ENCODE measurements around a stretch of chr5.

DNA sequence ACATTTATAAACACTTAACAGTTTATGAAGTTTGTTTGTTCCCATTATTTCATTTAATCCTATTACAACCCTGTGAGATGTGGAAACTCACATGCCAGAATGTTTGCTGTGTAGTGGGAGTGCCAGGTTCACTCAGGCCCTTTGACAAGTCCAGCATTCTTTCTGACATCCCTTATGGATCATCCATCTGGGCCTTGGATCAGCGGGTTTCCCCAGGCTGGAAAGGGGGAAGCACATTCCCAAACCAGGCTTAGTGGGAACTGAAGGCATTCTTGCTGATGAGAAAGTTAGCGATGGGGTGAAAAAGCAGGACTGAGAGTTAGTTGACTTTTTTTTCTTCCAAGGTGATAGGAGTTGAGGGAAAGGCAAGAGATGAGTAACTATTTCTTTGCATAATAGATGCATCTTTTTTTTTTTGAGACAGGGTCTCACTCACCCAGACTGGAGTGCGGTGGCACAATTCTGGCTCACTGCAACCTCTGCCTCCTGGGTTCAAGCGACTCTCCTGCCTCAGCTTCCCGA is 128.0 kb upstream of the OTULINL start:
- PRO-cap = no peak

DNA sequence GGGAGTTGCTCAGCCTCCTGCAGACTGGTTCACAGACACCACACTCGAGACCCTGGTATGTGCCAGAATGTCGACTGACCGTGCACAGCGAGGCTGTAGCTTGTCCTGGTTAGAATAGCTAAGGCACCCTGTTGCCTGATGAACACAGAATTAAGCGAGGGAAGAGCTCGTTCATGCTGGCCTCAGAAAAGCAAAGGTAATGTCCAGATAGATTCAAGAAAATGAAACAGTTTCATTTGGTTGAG is 71.3 kb upstream of the OTULINL start:
- PRO-cap = no peak

GRCh38 chr5:14665173-14665664 is 701 bp downstream of the OTULIN start:
- PRO-cap = bidirectional peak, plus-strand start at chr5:14665382, minus-strand start at chr5:14665319

DNA sequence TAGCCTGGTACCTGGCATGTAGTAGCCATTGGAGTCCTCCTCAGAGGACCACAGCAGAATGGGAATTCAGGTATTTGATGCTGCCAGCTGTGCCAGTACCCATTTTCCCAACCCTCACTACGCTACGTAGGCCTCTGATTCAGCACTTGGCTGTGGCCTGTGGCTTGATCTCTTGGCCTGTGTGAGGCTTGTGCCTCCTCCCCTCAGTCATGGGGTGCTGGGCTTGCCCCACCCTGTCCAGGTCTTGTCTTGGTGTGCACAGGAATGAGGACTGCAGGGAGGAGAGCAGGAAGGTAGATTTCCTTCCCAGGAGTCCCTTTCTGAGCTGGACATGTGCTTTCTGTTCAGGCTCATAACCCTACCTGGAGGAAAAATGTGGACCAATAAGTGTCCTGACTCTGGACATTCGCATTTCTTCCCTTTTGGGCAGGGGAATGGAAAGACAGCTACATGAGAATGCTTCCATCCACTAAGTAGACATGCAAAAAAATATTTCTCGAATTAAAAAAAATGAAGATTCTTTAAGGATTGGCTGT is 11.9 kb downstream of the OTULIN start:
- PRO-cap = no peak

DNA sequence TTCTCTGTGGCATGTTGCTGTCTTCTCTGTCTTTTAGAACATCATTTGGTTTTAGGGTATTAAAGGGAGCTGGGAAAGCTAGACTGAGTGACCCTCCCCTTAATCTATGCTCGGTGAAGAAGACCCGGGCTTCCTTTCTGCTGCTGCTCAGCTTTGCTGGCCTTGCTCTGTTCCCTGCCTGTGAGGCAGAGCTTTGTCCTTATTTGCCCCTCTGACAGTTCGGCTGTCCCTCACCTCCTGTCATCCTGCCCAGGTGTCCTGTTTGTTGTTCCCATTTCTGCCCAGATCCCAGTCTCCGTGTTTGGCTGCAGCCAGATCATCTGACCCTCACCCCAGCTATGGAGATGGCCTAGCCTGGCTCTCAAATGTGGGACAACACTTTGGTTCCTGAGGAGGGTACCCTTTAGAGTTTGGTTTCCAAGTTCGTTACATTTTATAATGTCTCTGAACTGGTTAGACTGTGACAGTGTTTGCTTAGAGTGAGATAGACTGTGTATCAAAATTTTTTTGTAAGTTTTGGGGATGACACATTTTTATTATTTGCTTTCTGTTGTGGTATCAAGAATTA is 20.3 kb downstream of the OTULIN start:
- PRO-cap = no peak

DNA sequence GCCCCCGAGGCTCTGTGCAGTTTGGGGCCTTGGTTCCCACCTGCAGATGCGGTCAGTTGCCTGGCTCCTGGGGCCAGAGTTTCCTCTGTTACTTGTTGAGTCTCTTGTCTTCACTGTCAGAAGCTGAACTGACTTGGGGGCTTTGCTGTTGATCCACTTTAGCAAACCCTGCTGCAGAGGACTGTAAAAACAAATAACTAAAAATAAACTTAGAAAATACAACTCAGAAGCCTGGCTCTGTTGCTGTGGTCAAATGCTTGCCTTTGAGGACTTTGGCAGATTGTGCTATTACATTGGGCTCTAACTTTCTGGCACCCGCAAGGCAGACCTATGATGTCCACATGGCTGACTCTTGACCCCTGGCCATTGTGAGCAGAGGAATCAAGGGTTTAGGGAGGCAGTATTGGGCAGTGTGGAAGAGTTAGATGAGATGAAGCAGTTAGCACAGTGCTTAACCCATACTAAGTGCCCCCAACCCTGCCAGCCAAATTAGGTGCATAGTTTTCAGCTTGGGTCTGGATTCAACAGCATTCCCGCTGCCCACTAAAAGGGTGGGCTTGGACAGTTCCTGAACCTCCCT is 34.0 kb downstream of the OTULIN start:
- PRO-cap = no peak

- PRO-cap = no peak
Observed at GRCh38 chr5:14716538-14717356, 52.2 kb downstream of the OTULIN start.

DNA sequence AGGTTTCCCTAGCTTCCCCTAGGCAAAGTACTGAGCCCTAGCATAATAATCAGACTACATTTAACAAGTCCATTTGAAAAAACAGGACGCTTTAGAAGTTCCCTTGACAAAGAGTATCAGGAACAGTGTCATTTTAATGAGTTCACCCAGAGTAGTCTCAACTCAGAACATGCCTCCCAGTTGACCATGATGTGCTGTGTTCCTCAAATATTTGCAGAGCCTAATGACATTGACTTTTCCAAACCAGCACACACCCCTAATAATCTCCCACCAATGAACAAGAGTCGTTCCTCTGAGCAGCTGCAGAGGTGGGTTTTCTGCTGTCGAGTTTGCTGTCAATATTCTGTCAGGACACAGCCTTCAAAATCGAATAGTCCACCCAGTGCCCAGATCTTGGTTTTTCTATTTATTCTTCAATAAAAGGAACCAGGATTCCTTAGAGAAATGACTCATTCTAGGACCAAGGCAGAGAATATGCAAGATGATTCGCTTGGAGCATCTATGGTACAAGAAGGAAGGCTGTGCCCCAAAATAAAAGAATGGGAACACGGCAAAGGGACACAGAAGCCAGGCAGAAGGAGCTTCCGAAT is 57.6 kb downstream of the OTULIN start:
- PRO-cap = no peak

GRCh38 chr5:14728040-14729111 is 63.9 kb downstream of the OTULIN start:
- PRO-cap = no peak

DNA sequence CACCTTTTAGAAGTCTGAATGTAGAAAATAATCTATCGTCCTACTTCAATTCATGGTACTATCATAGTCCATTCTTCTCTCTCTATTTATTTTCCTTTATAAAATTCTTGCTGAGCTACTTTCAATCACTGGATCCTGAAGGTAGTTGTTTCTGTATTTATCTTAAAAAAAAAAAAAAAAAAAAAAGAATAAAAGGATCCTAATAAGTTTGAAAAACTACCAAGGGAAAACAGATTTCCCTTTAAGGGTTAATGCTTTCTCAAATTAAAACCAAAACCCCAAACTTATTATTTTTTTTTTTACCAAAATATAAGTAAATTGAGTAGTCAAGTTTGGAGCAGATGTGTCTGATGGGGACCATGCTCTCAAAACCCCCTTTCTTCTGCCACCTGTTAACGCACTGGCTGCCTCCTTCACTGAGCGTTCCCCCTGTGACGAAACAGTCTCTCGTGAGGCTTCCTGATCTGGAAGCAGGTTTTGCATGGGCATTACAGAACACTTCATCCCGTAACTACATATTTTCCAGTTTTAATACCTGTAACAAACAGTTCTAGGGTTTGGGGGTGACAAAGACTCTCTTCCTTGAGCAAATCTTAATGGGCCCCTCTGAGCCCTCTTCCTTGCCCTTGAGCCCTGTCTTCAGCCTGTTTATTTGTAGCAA is 59.5 kb downstream of the ANKH start:
- PRO-cap = no peak

GRCh38 chr5:14895203-14895468 is 23.6 kb upstream of the ANKH start:
- PRO-cap = no peak

DNA sequence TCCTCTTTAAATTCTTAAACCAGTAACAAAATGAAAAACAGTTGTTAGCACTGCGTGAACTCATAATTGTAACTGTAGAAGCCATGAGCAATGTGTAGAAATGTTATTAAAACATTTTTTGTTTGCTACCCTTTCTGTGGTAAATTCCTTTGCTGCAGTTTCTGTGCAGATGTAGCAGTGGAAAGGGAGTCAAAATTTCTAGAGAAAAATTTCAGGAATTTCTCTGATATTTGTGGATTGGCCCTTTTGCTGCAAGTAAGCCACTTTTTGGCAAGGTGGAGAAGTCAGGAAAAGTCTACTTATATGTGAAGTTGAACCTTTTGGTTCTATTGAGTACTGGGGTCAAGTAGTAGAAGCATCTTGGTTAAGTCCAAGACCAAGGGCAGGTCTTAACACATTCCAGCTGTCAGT is 10.1 kb downstream of the FBXL7 start:
- PRO-cap = no peak

DNA sequence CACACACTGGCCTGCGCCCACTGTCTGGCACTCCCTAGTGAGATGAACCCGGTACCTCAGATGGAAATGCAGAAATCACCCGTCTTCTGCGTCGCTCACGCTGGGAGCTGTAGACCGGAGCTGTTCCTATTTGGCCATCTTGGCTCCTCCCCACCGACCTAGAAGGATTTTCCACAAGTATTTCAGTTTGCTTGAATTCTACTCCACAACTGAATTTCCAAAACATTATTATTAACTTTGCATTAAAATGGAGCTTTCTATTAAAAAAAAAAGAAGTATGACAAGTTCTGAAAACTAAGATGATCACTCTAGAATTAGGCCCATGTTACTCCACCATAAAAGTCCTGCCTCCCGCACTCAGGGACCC is 267.2 kb downstream of the MARCHF11 start:
- PRO-cap = no peak

DNA sequence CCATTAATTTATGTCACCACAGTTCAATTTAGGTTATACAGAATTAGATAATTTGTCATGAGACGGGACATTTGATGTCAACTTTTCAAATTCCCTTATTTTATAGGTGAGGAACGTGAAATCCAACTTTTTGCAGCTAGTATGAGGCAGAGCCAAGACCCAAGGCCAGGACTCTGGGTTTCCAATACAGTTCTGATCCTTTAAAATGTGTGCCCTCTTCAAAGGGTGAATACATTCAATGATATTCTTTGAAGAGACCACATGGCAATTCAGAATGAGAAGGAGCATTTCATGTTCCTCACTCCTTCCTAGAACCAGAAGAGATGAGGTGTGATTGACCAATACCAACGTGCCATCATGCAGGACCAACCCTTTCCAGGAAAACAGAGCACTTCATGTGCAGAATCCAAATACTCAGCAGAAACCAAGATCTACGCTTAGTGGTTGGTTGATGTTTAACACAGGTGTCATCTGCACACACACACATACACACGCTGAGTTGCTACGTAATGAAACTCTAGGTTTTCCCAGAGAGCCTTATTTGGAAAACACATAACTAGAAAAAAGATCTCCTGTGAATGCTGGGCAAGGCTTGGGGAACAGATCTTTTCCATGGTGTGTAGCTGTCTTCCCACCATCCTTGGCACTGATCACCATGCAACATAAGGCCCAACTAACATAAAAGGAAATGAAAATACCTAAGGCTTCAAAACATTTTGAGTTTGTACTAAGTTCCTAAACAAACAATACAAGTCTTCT is 21.0 kb upstream of the ZNF622 start:
- PRO-cap = no peak

DNA sequence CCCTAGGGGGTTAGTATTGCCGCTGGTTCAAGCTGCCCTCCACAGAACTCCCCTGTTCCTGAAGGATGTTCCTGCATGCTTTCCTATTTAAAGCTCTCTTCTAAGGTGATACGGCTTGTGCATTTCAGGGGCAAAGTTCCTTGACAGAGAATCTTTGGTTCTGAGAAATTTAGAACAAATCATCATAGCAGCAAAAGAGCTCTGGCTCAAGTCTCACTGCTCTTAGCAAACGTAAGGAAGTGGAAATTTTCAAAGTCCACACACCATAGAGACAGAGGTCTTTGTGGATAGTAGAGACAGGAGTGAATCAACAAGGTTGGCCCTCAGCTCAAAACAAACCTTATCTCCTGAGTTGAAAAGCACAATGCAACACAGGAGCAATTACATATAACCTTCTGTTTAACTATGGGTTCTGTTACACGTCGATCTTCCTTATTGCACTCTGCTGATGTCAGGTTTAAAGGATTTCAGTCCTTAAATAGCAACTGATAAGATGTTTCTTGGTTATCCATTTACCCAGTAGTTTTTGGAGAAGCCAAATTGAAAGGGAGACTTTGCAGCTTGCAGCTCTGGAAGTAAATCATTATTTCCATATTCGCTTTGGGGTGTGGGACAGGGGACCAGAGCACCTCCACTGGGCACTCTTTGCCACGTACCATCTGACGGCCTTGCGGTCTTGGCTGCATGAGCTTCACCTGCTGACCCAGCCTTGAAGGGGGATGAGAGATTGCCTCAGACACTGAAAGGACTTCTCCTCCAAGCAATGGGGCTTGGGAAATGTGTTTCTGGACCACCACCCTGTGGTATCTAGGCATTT is 55.9 kb upstream of the ZNF622 start:
- PRO-cap = no peak

DNA sequence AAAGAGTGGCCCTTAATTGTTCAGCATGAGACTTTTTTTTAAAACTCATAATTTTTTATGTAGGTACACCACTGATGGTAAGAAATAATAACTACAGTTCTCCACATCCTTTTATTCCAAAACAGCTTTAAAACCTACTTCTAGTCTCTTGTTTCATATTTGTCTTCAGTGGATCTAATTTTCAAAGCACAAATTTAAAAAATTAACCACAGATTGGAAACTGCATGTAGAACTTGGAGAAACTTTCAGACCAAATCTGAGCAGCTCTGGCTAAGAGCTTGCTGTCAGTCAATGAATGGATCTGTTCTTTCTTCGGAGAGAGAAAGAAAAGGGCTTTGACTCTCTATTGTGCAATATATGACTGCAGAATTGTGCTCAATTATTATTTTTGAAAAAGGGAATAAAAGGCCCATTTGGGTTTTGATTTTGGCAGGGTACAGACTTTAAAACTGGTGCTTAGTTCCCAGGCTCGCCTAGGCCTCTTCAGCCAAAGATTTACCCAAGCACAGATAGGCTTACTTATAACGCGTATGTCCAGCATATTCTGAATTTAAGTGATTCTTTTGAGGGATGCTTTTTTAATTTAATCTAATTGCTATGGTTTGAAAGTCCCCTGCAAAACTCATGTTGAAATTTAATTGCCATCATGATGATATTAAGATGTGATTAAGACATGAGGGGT is 59.4 kb downstream of the RETREG1 start:
- PRO-cap = no peak

DNA sequence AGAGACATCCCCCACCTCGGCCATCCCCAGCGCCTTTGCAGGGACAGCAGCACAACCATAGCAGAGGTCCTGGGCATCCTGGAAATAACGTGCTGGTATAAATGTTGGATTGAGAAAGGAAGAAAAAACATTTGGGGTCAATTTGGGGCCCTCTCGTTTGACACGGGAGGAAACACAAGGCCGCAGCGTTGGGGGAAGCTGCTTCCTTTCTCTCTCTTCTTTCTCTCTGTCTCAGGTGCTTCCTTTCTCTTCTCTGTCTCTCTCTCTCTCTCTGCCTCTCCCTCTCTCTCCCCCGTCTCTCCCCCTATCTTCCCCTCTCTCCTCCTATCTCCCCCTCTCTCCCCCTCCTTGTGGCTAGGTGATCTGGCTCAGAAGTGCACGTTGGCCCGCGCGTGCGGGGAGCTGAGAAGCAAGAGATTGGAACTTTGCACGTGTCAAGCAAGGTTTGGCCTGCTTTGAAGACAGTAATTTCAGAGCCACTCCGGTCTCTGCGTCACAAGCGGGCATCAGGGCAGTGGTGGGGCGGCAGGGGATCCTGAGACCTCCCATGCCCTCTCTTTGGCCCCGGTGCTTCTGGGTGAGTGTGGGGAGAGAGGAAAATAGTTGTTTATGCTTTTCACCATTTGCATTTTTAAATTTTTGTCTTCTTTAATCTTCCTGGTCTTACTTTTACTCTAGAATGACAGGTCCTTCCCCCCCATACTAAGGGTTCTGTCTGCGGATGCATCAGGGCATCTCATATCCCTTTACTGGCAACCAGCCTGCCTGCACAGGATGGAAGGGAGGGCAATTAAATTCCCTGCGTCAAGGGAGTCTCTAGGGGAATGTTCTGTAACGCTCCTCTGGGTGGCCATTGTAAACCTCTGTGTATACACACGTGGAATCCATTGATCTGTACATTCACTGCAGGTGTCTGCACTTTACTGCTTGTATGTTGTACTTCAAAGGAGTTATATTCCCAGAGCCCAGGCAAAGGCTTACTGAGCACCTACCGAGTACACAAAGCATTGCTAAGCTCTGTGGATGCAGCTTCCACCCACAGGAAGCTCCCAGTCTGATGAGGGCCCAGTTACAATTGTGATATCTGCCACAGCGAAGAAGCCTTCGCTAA is 1.0 kb upstream of the RETREG1 start:
- PRO-cap = bidirectional peak, plus-strand start at position 458 of the sequence, minus-strand start at position 228 of the sequence

- PRO-cap = no peak
Observed at GRCh38 chr5:16624882-16625448, 8.2 kb upstream of the RETREG1 start.

DNA sequence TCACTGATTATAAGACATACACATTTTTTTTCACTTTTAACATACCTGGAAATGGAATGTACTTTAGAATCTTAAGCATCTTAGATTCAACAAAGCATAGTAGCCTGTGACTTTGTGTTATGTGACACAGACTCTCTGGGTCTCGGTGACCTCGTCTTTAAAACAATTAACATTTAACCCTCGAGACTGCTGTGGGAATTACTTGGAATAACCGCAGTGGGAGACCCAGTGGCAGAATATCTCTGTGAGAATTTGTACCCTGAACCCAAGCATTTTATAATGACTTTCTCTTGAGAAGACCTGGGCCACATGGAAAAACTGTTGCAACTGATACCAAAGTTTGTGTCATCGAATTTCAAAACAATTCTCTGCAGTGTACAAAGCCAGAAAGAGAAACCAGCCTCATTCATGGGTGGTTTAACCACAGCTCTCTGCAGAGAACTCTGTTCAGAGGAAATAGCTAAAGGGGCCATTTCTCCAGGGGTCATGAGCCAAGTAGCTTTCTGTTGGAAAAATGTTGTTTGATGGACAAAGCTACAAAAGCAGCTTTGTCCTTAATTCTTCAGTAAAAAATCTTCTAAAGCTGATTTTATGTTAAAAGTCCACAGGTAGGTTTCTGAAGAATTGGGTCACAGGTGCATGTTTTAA is 10.0 kb upstream of the RETREG1 start:
- PRO-cap = no peak

DNA sequence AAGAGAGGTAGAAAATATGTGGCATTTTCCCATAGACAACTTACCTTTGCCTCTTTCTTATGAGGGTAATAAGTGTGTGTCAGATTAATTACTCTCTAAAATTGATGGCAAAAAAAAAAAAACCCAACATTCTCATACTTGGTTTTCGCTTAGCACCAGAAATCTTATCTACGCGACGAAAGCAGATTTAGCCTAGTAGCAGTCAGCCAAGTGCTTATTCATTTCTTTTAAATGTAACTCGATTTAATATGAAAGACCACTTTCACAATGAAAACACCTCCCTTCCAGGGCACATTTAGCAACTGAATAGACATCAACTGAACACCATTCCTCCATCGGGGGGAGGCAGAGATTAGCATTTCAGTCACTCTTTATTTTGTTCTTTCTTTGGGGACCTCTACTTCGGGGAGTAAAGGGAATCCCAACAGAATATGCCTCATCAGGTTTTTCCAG is 124.0 kb upstream of the RETREG1 start:
- PRO-cap = no peak